ENCODE results near the genes ZNF181 and LSR.

DNA sequence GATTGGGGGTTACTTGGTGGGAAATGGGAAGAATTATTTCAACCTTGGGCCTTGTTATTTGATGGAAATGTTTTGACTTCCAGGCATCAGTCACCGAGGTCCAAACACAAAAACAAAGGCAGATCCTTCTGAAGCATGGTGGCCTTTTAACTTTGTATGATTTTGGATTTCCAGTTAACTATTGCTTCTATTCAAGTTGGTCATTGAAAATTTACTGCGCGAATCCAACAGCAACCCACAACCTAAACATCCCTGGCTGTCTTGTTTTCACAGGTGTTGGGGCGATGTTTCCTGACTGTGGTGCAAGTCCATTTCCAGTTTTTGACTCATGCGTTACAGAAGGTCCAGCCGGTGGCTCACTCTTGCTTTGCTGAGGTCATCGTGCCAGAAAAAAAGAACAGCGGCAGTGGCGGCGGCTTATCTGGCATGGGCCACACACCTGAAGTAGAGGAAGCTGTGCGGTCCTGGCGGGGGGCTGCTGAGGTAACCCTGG lies 45.3 kb upstream of the GPI start:
- PRO-cap, 4 experiments, result peak in 1 of 4 experiments; most common plus-strand start position 387 of the sequence (in 1)
- RAMPAGE, long total RNA, 2 experiments, result no peak in any of the 2 experiments
- RRBS, result no CpG with 5 or more reads among the region's 12 CpGs

DNA sequence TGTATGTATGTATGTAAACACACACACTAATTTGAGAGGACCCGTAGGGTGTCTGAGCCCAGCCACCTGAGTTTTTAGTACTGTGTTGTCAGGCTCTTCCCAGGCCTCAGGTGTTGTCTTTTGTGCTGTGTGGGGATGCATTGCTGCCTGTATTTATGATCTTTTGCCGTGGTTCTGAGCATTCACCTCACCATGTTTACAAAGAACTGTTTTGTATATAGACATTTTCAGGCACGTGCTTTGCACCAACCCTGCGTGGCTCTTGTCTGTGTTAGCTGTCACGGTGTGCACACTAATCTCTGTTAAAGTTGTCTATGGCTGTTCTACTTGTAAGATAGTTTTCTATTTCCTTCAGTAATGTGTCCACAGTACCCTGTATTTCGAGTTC lies 10.3 kb upstream of the GPI start:
- PRO-cap, 4 experiments, result no peak in any of the 4 experiments
- RAMPAGE, long total RNA, 2 experiments, result no peak in any of the 2 experiments
- RRBS, result no CpG with 5 or more reads among the region's 6 CpGs

- PRO-cap, 4 experiments, result no peak in any of the 4 experiments
- RAMPAGE, long total RNA, 2 experiments, result start-site peak on the plus strand in 1 of 2 experiments, at chr19:34393076-34393307 at its widest, 6 to 12 reads per replicate
- RRBS, result no CpG with 5 or more reads among the region's 18 CpGs
These were observed 11.2 kb upstream of the PDCD2L start for GRCh38 chr19:34392861-34393540.

DNA sequence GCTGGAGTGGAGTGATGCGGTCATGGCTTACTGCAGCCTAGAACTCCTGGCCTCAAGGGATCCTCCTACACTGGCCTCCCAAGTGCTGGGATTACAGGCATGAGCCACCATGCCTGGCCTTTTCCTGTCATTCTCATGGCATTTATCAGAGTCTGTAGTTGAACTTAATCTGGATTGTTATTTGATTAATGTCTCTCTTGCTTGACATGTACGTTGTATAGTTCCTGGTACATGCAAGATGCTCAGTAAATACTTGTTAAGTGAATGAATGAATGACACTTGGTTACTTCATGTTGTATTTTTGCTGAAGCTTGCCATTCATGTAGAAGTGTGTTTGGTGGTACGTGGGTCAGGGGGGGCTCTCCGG lies 3.1 kb downstream of the UBA2 start:
- PRO-cap, 4 experiments, result peak in 1 of 4 experiments; most common minus-strand start position 137 of the sequence (in 1)
- RAMPAGE, long total RNA, 2 experiments, result no peak in any of the 2 experiments
- RRBS, result no CpG with 5 or more reads among the region's 4 CpGs

GRCh38 chr19:34450080-34450444 lies 21.9 kb downstream of the UBA2 start:
- PRO-cap, 4 experiments, result no peak in any of the 4 experiments
- RAMPAGE, long total RNA, 2 experiments, result no peak in any of the 2 experiments
- RRBS, result no CpG with 5 or more reads among the region's 5 CpGs

DNA sequence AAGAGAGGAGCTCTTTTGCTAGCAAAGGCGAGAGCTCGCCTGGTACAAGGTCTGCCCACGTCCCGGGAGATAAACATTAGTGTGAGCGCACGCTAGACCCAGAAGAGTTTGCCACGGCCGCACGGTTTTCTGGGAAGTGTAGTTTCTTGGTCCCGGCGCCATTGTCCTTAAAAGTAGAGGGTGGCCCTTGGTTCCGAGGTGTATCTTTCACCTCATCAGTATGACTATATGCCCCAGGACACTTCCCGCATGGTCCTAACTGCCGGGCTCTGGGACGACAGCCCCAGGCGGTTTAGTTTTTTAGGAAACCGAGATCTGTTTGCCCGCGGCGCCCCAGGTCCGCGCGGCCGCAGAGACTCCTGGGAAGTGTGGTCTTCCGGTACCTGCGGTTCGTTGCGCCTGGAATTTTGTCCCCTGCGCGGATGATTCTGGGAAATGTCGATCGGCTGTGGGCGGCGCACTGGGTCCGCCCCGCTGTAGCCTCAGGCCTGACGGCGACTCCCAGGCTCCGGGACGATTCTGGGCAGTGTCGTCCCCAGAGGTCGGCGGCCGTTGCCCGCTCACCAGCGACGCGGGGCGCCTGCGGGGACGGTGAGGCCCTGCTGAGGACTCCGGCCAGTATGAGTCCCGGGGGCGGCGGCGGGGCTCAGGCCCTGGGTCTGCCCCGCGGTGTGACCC lies at the start of gene ZNF181:
Gene ZNF181 (plus strand): TSS at position 474 of the 678 bp plus-strand sequence.
- PRO-cap, 4 experiments, result peak in 4 of 4 experiments; most common plus-strand start position 410 of the sequence (in 2); most common minus-strand start position 110 of the sequence (in 2)
- RAMPAGE, long total RNA, 2 experiments, result start-site peak on the minus strand in 1 of 2 experiments, centred at position 49 of the sequence, 7 reads per replicate
- RRBS, result 2% methylated on average over 26 of the region's 58 CpGs

DNA sequence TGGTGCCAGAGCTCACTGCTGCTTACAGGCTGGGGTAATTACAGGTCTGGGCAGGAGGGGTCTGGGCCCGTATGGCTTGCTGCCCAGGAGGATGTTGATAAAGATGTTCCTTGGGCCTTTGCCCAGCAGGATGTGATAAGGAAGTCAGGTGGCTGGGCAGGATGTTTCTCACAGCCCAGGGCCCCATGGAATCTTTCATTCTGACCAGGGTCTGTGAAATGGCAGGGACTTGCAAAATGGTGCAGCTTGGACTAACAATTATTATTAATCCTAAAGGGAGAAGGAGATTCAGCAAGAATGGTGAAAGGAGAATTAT lies 64.3 kb upstream of the ZNF599 start:
- PRO-cap, 4 experiments, result peak in 3 of 4 experiments; most common plus-strand start position 198 of the sequence (in 3)
- RAMPAGE, long total RNA, 2 experiments, result no peak in any of the 2 experiments
- RRBS, result no CpG with 5 or more reads among the region's 1 CpG

DNA sequence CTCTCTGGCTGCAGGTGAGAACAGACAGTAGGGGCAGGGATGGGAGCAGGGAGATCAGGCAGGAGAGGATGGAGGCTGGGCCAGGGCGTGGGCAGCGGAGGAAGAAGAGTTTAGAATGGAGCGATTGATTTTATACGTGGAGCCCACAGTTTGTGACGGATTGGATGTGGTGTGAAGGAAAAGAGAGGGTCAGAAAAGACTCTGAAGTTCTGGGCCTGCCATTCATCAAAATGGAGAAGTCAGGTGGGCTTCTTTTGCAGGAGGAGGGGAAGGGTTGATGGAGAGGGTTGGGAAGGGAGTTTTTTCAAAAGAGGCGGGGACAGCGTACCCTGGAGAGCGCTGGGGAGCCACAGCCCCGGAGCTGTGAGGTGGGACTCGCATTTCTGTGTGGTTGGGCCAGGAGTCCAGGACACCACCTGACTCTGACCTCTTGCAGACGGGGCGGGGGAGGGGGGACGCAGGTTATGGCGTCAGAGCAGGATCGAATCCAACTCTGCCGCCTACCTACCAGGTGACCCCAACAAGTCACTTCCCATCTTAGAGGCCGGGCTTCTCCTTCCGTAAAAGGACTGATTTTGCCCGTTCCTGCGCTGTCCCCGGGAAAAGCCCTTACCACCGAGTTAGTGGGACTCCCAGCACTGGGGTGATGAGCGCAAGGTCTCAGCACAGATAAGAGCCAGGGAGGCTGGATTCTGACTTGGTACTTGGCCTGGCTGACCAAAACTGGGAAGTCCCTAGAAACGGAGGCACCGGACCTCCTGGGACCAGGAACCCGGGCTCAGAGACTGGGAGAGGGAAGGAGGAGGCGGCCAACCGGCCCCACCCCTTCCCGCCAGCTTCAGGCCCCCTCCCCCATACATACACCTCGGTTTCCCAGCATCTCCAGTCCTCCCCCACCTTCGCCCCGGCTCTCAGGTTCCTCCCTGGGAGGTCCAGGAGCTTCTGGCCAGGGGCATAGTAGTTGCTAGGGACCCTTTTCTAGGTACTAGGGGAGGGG lies 756 bp upstream of the GRAMD1A start:
- PRO-cap, 4 experiments, result peak in 4 of 4 experiments; most common plus-strand start position 540 of the sequence (in 4); most common minus-strand start position 787 of the sequence (in 4)
- RAMPAGE, long total RNA, 2 experiments, result no peak in any of the 2 experiments
- RRBS, result 4% methylated on average over 10 of the region's 32 CpGs

GRCh38 chr19:35030955-35031709 lies 862 bp downstream of the SCN1B start:
- PRO-cap, 4 experiments, result peak in 4 of 4 experiments; most common plus-strand start chr19:35031220 (in 2); most common minus-strand start chr19:35031160 (in 3)
- RAMPAGE, long total RNA, 2 experiments, result no peak in any of the 2 experiments
- RRBS, result 3% methylated on average over 25 of the region's 39 CpGs

DNA sequence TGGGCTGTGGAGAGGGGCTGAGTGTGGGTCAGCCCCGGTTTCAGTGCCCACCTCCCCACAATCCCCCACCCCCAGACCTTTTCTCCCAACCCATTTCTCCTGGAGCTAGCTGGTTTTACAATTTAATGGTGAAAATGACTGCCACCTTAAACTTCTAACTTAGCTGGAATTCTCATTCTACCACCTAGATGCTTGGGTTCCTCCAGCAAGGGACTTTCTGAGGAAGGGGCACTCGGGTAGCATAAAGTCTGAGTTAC lies 1.6 kb downstream of the SCN1B start:
- PRO-cap, 4 experiments, result no peak in any of the 4 experiments
- RAMPAGE, long total RNA, 2 experiments, result no peak in any of the 2 experiments
- RRBS, result 58% methylated on average over 1 of the region's 2 CpGs

DNA sequence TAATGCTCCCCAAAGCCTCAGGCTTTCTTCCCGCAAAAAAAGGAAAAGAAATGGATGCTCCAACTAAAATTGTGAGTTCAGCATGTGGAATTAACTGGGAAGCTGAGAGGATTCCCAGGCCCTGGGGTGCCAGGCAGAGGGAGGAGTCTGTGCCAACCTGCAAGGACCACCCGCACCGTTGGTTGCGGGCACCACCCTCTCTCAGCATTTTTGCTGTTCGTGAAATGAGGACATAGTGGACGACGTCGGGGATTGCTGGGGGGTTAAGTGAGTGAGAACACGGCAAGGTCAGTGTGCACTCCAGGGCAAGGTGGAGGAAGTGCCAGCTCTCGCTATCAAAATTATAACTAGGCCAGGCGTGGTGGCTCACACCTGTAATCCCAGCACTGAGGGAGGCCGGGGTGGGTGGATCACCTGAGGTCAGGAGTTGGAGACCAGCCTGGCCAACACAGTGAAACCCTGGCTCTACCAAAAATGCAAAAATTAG lies 2.1 kb downstream of the FXYD3 start:
- PRO-cap, 4 experiments, result no peak in any of the 4 experiments
- RAMPAGE, long total RNA, 2 experiments, result no peak in any of the 2 experiments
- RRBS, result no CpG with 5 or more reads among the region's 12 CpGs

GRCh38 chr19:35119114-35119692 lies 3.6 kb downstream of the FXYD3 start:
- PRO-cap, 4 experiments, result no peak in any of the 4 experiments
- RAMPAGE, long total RNA, 2 experiments, result no peak in any of the 2 experiments
- RRBS, result 62% methylated on average over 3 of the region's 17 CpGs

DNA sequence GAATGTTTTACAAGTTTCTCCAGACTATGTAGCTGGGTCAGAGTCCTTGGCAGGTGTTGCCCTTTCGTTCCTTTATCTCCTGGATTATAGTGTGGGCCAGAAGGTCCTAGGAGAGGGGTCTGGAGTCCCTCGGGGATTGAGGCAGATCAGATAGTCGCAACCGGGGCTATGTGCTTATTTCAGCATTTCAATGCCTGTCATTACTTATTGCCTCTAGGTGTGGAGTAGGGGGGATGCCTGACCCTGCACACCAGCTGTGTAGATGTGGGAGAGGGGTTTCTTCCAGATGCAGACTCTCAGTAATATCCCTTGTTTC lies 9.2 kb downstream of the FXYD5 start:
- PRO-cap, 4 experiments, result peak in 2 of 4 experiments; most common plus-strand start position 220 of the sequence (in 2)
- RAMPAGE, long total RNA, 2 experiments, result no peak in any of the 2 experiments
- RRBS, result no CpG with 5 or more reads among the region's 4 CpGs

GRCh38 chr19:35248231-35249235 lies at the start of gene LSR:
TSS of gene LSR (plus strand) at chr19:35249002.
- PRO-cap, 4 experiments, result peak in 4 of 4 experiments; most common plus-strand start chr19:35248979 (in 2); most common minus-strand start chr19:35248618 (in 3)
- RAMPAGE, long total RNA, 2 experiments, result start-site peak on the plus strand in 1 of 2 experiments, at chr19:35248947-35249011 at its widest, 39 reads per replicate; start-site peak on the minus strand in 1 of 2 experiments, at chr19:35248875-35248885 at its widest, 10 reads per replicate
- RRBS, result 2% methylated on average over 34 of the region's 80 CpGs

DNA sequence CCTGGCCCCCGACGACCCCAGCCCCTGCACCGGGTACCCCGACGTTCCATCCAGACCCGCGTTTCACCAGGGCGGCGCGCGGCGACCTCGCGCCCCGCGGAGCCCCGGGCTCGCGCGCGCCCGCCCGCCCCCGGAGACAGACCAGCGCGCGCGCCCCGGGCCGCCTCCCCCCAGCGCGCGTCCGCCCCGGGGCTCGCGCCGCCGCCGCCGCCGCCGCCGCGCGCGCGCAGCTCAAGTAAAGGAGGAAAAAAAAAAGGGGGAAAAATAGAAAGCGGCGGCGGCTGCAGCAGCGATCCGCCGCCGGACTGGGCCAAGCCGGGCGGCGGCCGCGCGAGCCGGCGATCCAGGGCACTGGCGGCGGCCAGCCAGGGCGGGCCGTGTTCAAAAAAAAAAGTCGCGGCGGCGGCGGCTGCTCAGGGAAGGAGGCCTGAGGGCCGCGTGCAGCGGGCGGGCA lies 417 bp upstream of the USF2 start:
- PRO-cap, 4 experiments, result peak in 2 of 4 experiments; most common plus-strand start position 229 of the sequence (in 1); most common minus-strand start position 88 of the sequence (in 1)
- RAMPAGE, long total RNA, 2 experiments, result no peak in any of the 2 experiments
- RRBS, result 2% methylated on average over 24 of the region's 76 CpGs

DNA sequence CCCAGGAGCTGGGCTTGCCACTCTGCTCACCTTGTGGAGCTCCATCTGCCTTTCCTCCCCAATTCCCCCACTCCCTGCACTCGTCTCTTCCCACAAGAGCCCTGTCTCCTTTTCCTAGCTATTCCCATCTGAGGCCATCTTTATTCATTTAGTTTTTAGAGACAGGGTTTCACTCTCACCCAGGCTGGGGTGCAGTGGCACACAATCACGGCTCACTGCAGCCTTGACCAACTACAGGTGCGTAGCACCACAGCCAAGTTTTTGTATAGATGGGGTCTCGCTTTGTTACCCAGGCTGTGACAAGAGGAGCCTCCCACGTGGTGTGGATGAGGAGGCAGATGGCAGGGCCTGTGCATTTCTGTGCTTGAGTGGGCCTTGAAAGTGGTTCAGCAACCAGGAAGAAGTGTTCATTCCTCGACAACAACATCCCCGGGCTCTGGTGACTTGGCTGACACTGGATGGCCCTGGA lies 1.9 kb upstream of the HAMP start:
- PRO-cap, 4 experiments, result no peak in any of the 4 experiments
- RAMPAGE, long total RNA, 2 experiments, result no peak in any of the 2 experiments
- RRBS, result no CpG with 5 or more reads among the region's 7 CpGs

DNA sequence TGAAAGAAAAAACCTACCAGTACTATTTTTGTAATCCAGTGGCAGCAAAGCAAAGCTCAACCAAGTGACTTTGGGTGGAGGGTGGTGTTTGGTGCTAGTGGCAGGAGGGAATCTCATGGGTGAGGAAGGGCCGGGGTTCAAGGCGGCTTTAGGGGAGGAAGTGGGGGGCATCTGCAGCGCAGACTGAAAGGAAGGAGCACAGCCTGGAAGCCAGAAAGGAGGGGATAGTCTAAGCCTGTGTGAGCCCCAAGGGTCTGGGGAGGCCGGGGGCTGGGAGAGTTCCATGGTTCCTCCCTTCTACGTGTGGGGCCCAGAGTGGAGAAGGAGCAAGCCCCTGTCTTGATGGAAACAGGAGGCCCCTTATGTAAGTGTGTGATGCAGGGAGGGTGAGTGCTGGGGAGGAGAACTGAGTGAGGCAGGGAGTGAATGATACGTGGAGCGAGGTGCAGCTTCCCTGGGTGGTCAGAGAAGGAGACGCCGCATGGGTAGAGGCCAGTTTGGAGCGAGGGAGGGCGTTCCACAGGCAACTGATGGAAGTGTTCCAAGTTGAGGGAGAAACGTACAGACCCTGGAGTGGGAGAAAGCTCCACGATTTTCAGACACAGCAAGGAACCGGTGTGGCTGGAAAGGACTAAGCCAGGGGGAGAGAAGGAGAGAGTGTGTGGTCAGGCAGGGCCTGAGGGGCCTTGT lies 15.9 kb downstream of the MAG start:
- PRO-cap, 4 experiments, result no peak in any of the 4 experiments
- RAMPAGE, long total RNA, 2 experiments, result no peak in any of the 2 experiments
- RRBS, result 80% methylated on average over 2 of the region's 14 CpGs

DNA sequence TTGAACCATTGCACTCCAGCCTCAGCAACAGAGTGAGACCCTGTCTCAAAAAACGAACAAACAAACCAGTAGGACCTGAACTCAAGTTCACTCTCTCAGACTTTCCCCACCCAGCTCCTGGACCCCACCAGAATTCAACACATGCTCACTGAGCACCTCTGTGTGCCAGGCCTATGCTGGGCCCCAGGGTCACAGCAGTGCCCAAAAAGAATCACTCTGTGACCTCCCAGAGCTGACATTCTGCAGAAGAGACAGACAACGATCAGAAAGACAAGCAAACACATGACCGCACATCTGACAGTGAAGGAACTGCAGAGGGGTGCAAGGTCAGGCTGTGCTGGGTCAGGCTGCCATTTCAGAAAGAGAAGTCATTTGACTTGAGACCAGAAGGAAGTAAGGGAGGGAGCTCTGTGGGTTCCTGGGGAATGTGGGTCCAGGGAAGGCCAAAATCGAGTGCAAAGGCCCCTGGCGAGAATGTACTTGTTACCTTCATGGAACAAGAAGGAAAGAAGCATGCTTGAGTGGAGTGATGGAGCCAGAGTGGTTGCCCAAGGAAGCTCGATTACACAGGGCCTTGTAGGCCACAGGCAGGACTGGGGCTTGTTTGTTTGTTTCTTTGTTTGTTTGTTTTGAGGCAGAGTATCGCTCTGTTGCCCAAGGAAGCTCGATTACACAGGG lies 11.5 kb upstream of the CD22 start:
- PRO-cap, 4 experiments, result peak in 1 of 4 experiments; most common plus-strand start position 380 of the sequence (in 1); most common minus-strand start position 242 of the sequence (in 1)
- RAMPAGE, long total RNA, 2 experiments, result no peak in any of the 2 experiments
- RRBS, result no CpG with 5 or more reads among the region's 8 CpGs

DNA sequence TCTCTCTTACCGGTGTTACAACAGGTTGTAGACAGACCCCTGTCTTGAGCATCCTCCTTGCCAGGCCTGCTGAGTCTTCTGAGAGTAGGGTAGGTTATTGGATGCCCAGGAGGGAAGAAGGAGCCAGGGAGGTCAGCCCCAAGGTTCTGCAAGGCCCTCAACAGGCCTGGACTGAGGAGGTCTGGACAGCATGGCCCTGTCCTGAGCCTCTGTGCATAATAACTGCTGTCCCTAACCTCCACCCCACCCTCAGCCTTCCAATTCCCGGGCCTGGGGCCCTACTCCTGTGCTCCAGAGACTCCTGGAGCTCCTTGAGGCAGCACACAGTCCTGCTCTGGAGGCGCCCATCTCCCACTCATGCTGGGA lies 339 bp downstream of the CD22 start:
- PRO-cap, 4 experiments, result no peak in any of the 4 experiments
- RAMPAGE, long total RNA, 2 experiments, result no peak in any of the 2 experiments
- RRBS, result no CpG with 5 or more reads among the region's 3 CpGs

- PRO-cap, 4 experiments, result no peak in any of the 4 experiments
- RAMPAGE, long total RNA, 2 experiments, result no peak in any of the 2 experiments
- RRBS, result 56% methylated on average over 5 of the region's 18 CpGs
These were observed 1.7 kb upstream of the FFAR1 start for GRCh38 chr19:35345865-35346500.

Measured in uterus (tissue), 7 donors.